M059J (cell line): ENCODE measurements around the gene KLHDC4.

DNA sequence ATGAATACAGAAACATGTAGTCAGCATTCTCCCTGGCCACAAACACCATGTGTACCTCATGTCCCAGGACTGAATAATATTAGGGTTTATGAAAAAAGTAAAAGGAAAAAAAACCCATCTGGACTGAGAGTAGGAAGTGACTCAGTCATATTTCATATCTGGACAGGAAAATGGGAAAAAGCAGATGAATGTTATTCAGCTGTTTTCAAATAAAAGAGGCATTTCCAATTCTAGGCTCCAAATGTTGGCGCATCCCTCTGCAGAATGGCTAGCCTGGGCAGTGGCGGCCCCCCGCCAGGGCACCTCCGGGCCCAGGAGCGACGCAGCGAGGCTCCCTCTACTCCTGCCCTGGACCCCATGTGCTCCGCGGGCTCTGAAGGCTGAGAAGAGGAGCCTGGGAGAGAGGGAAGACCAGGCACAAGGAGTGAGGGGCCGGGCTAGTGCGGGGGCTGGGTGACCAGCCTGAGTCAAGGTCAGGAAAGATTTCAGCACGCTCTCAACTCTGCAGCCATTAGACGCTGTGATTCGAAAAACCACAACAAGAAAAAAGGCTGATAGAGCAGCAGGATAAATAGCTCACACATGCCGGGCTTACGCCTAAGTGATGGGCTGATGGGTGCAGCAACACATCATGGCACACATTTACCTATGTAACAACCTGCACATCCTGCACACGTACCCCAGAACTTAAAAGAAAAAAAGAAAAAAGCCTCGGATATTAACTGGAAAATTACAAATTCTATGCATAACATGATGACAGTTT is 44.1 kb downstream of the MAP1LC3B start:
- RAMPAGE, long total RNA, result no peak

- RAMPAGE, long total RNA, result no peak
Measured at GRCh38 chr16:87506986-87507930, 14.4 kb upstream of the ZCCHC14 start.

- RAMPAGE, long total RNA, result no peak
Measured at GRCh38 chr16:87706377-87706768, 59.4 kb downstream of the KLHDC4 start.

GRCh38 chr16:87725011-87725279 is 40.8 kb downstream of the KLHDC4 start:
- RAMPAGE, long total RNA, result no peak

GRCh38 chr16:87765838-87766181 is at the start of gene KLHDC4:
TSS of gene KLHDC4 (minus strand) at chr16:87765986.
- RAMPAGE, long total RNA, result no peak

- RAMPAGE, long total RNA, result no peak
Measured at GRCh38 chr16:87766182-87766850, 530 bp upstream of the KLHDC4 start.

GRCh38 chr16:87829079-87829933 is 40.0 kb downstream of the SLC7A5 start:
- RAMPAGE, long total RNA, result no peak

- RAMPAGE, long total RNA, result no peak
Measured at GRCh38 chr16:87845796-87846872, 23.2 kb downstream of the SLC7A5 start.

- RAMPAGE, long total RNA, result no peak
Measured at GRCh38 chr16:87848693-87849514, 20.4 kb downstream of the SLC7A5 start.

- RAMPAGE, long total RNA, result no peak
Measured at GRCh38 chr16:87872529-87872876, 3.2 kb upstream of the SLC7A5 start.

DNA sequence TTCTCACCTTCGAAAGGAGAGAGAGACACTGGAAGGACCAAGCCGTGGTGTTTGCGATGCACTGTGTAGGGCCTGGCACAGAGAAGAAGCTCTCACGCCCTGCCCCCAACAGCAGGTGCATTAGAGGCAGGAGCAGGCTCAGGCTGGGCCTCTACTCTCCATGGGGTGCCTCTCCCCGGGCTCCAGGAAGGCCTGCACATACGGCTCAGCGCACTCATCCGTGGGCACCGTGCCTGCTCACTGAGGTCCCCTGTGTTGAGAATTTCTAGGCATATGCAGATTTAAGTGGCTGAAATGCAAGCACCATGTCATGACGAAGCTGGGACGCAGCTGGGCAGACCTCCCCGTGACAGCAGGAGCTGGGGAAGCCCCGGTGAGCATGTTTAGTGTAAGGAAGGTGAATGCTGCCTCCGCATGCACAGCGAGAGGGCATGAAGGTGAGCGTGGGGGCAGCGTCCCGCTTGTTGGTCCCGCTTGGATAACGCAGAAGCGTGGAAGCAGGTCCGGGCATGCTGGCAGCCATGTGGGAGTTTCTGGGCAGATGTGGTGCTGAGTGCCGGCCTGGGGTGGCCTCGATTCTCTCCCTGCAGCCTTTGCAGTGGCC is 11.9 kb downstream of the CA5A start:
- RAMPAGE, long total RNA, result no peak

DNA sequence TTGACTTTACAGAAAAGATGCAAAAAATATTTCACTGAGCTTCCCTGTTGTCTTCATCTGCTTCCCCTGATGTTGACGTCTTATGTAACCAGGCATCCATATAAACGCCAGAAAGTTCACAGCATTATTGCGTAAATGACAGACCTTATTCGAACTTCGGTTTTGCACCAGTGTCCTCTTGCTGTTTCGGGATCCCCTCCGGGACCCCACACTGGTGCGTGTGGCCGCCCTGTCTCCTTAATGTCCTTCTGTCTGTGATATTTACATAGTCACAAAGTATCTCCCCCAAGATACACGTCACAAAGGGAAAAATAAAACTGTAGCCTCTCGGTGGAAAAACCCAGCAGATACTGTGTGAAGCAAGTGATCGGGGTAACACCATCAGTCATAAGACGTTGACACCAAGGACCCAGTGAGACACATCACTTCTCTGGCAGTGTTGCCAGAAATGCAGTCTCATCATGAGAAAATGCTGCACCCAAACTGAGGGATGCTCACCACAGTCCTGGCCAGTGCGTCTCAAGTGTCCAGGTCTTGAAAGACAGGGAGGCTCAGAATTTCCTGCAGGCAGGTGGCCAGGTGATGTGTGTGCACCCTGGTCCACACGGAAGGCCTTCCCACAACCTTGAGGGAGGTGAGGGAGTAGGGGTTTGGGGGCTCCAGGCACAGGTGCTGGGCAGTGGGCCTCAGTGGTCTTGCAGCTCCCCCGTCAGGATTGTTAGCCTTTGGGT is 4.3 kb downstream of the BANP start:
- RAMPAGE, long total RNA, result no peak

- RAMPAGE, long total RNA, result no peak
Measured at GRCh38 chr16:87956147-87956779, 5.0 kb downstream of the BANP start.

- RAMPAGE, long total RNA, result no peak
Measured at GRCh38 chr16:88086670-88087192, 135.5 kb downstream of the BANP start.

GRCh38 chr16:88331732-88332597 is 50.8 kb upstream of the ZNF469 start:
- RAMPAGE, long total RNA, result no peak

DNA sequence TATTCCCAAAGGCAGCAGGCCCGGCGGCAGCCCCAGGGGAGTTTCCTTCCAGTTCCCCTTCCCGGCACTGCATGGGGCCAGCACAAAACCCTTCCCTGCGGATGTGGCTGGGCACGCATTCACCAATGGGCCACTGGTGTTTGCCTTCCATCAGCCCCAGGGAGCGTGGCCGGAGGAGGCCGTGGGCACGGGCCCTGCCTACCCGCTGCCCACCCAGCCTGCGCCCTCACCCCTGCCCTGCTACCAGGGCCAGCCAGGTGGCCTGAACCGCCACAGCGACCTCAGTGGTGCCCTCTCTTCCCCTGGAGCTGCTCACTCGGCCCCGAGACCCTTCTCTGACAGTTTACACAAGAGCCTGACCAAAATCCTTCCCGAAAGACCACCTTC is 24.8 kb upstream of the ZFPM1 start:
- RAMPAGE, long total RNA, result no peak

DNA sequence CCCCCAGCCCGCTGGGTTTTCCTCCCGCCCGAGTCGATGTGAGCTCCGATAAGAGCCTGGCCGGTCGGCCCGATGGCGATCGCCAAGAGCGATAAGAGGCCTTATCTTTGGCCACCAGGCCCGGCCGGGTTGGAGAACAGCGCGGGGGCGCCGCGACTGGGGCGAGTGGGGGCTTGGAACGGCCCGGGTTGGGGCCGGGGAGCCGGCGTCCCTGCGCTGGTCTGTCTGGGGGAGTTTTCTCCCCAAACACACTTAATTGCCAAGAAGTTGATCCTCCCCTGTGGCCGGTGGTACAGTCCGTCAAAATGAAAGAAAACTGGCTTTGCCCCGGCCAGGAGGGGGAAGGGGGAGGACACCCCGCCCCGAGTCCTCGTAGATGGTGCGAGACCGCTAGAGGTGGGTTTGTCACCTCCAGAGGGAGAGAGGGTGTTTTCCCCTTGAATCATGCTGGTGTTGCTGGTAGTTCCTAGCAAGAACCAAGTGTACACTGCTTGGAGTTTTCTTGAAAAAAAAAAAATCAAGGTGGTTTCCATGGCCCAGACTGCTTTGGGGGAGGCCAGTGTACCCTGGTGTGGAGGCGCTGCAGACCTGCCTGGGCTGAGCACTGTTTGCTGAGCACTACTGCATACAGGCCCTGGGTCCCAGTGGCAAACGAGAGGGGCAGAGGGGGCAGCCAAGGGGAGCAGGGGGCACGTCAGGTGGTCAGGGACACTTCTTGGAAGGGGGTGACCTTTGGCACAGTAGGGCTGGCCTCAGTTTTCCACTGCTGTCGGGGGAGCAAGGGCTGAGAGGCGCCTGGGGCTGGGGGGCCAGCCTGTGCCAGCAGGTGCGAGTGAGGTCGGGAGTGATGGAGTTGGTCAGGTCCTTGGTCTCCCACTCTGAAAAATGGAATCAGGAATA is 3.1 kb downstream of the ZFPM1 start:
- RAMPAGE, long total RNA, result no peak

- RAMPAGE, long total RNA, result no peak
Measured at GRCh38 chr16:88467777-88468003, 14.6 kb downstream of the ZFPM1 start.

GRCh38 chr16:88484803-88485241 is 31.7 kb downstream of the ZFPM1 start:
- RAMPAGE, long total RNA, result no peak

DNA sequence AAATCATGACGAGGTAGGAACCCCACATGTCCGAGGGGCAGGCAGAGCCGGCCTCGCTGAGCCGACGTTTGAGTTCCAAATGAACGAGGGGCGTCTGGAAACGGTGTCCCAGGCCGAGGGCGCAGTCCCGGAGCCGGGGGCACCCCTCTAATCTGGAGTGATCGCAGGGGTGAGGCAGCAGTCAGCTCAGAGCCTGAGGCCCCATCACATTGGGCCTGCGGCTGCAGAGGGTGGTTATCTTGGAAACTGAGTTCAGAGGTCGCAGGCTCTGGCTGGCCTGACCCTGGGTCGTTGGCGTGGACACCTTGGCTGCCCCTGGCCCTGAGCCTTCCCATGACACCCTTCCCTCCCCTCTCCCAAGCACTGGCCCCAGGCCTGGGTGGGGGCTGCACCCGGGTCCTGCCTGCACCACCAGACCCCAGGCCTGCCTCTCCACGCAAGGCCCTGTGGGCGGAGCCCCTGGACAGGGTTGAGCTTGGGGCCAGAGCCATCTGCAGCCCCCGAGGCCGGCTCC is 45.5 kb downstream of the ZFPM1 start:
- RAMPAGE, long total RNA, result no peak